Placental epithelial cell (primary cell): Measurements from ENCODE around the genes CMTM7 and DYNC1LI1.

DNA sequence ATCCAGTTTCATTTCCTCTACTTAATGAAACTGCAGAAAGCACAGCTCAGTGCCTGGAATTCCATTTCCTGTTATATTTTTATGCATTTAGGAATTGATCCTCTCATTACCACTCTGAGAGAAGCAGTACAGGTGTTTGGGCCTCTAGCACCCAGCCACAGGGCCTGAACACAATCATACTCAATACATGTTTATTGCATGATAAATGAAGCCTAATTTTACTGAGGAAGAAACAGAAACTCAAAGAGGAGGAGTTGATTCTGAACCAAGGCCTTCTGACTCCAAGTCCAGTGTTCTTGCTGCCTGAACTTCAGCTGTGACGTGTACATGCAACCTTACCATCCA, 4.5 kb downstream of the ZNF860 start:
- CAGE, long polyA plus RNA = no peak

GRCh38 chr3:32010010-32010462, 28.5 kb downstream of the ZNF860 start:
- CAGE, long polyA plus RNA = no peak

GRCh38 chr3:32391234-32391961, at the start of gene CMTM7:
Gene CMTM7 (plus strand): TSS chr3:32391853.
- CAGE, long polyA plus RNA = no peak

DNA sequence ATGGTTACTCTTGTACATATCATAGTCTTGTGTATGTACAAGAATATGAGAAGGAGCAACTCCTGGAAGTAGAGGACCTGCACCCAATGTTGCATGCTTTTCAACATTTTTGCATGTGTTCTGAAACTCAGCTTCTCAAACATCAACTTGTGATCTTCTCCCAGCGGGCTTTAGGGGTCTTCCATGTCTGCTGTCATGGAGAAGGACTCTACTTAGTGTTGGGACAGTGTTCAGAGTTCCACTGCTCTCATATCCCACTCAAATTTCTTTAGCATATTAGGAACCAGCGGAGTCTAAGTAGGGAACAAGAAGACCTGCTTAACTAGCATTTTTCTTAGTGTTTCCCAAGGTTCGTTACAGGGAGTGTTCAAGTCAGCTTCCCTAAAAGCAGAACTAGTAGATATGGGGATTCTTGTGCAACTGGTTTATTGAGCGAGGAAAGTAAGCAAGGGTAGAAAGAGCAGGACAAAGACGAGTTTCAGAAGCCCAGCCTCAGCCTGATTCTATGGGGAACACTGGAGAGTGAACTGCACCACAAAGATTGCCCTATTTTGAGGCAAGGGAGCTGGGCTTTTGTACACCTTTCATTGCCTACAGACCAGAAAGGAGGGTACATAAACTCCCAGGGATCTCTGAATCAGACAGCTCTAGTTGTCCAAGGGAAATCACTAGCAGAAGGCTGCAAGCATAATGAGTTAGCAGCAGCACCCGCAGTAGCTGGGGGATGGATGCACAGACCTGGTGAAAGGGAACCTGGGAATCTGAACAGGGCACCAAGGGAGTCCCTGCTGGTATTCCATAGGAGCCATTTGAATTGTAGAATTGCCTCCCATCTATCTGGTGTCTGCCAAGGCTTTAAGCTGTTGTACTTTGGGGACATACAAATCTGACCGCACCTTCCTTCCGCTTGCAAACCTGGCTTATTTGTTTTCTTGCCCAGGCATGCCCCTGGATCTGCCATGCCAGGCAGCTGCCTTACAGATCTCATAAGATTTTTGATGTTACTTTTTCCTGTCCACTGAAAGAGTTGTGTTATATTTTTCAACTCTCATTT, 15.0 kb downstream of the CMTM7 start:
- CAGE, long polyA plus RNA = no peak

- CAGE, long polyA plus RNA = no peak
Measured at GRCh38 chr3:32424782-32425237, 33.2 kb downstream of the CMTM7 start.

DNA sequence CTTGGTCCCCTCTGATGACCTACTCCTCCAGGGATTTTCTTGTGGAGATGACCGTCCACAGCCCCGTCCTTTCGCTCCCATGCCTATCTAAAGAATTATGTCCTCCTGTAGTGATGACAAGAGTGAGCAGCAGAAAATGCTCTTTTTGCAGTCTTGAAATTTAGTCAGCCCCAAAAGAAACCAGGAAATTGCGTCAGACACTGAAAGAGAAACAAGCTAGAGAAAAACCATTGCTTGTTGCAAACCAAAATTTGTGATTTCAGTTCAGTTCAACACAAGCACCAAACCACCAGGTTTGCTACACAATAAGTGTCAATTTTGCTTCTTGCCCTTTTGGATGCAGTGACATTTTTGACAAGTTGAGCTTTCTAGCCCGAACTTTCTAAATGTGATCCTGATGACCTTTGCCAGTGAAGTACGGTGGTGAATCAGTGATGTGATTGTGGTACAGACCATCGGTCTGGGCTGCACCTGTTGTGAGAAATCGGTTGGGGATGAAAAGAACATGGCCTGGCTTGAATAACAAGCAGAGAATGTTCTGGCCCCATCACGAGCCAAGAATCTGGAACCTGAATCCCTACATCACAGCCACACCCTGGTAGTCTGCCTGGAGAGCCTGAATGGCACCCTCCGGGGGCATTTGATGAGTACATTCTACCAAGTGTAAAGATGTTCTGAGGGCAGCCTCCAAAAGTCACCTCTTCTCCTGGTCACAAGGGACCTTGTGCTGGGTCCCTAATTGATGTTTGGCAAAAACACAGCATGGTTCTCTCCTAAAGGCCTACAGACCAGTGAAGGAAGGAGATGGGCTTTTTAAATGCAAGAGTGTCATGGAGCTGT, 41.5 kb downstream of the CMTM7 start:
- CAGE, long polyA plus RNA = no peak

DNA sequence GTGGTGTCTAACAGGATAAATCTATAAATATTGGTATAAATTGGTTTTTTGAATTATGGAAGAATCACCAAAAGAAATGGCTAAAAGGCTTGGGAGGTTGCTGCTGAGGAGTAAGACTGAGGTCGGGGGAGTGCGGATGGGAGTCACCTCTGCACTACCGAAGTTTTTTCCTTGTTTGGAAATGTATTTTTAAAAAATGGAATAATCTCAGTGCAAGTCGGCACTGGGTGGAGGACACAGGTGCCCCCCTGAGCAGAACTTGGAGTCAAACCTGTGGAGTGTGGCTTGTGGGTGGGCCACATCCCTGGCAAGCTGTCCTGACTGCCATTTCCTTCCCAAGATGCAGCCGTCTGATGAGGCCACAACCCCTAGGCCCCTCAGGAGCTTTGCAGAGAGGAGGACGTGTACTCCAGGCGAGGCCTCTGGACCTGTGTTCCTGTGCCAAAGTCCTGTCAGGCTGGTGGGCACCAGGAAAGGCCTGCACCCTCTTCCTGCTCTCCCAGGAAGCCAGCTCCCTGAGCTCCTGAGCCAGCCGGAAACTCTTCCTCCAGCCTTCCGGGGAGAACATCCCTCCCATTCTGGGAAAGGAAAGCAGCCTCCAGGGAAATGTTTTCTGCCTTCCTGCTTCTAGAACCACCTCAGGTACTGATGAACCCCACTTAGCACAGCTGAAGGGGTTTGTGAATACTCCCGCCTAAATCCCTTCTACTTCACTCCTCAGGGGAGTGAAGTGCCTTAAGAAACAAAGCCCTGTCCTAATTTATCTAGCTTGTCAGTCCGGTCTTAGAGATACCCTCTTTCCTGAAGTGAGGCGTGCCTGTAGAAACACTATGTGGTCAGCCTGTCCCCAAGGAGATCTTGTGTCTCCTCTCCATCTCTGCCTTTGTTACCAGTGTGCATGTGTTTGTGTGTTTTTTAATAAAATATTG, 48.5 kb downstream of the CMTM6 start:
- CAGE, long polyA plus RNA = no peak

DNA sequence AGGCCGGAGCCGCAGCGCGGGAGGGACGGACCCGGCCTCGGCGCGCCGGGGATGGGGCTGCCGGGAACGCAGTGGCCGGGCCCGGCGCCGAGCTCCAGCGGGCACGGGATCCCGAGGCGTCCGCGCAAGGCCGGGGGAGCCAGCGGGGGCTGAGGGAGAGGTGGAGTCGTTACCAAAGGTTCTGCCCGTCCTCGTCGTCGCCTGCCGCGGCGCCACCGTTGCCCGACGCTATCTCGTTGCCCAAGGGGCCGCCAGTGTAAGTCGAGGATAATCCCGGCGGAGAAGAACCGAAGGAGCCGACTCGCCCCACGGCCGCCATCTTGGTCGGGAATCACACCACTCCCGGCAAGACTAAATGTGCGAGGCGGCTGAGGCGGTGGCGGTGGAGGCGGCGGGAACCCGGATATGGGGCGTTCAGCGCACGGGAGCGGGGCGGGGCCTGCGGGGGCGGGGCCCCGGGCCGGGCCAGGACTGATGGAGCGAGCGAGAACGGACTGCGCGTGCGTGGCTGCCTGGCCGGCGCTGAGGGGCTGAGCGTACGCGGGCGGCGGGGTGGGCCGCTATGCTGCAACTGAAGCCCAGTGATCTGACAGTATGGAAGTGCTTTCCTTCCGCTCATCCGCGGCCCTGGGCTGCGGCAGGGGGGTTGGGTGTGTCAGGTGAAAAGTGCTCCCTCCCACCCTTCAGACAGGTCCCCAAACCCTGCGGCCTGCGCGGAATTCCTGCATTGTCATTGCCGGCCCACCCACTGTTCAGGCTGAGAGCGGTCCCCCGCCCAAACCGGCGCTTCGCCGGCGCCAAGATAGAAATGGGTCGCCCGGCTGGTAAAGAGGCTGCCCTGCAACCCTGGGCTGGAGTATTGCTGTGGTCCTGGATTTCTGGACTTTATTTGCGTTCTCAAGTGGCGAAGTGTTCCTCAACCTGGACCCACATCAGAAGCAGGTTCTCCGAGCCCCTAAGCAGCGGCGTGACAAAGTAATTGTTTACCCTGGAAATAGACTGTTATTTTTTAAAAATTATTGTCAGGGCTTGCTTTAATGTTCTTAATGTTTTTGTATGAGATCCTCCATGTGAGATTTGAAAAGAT, at the start of gene DYNC1LI1:
Gene DYNC1LI1 (minus strand): TSS at position 407 of the 1,087 bp plus-strand sequence.
- CAGE, long polyA plus RNA = no peak

DNA sequence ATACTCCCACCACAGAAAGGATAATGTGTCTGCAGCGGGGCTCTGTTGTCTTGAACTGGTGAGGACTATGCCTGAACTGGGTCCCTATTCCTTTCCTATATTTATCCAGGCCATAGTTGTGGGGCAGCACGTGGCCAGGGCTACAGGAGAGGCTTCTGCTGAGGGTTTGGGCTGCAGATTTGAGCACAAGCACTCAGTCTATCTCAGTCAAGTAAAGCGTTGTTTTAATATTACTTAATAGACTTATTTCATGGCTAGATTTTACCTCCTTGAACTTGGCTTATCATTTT, 50.9 kb downstream of the TRIM71 start:
- CAGE, long polyA plus RNA = no peak

DNA sequence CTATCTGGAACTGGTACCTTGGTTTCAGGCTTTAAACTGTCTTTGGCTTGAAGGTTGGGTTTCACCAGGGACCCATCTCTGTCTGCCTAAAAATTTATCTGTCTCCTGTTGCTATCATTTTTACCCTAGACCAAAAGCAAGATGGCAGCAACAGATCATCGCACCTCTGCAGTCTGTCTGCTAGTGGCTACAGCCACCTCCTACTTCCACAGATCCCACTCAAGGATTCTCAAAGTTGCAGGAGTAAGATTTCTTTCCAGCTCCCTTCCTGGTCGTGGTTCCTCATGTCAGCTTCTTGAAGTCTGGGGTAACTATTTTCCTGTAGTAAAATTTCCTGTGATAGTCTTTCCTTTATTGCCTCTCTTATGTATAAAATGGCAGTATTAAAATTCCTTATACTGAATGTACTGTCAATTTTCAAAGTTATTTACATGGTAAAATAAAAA, 33.4 kb upstream of the CCR4 start:
- CAGE, long polyA plus RNA = no peak

GRCh38 chr3:33000993-33001591, 49.6 kb downstream of the CCR4 start:
- CAGE, long polyA plus RNA = no peak

DNA sequence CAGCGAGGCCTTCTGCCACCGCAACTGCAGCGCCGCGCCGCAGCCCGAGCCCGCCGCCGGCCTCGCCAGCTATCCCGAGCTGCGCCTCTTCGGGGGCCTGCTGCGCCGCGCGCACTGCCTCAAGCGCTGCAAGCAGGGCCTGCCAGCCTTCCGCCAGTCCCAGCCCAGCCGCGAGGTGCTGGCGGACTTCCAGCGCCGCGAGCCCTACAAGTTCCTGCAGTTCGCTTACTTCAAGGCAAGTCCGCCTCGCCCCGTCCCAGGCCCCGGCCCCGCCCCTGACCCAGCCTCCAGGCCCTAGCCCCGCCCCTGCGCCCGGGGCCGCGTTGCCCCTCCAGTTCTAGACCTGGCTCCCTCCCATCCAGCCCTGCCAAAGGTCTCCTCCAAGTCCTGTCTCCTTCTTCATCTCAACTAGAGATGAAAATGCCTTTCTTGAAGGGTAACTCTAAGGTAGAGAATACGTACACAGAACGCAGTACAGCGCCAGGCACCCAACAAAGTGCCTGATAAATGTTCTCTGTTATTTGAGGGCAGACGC, 567 bp downstream of the CRTAP start:
- CAGE, long polyA plus RNA = no peak

DNA sequence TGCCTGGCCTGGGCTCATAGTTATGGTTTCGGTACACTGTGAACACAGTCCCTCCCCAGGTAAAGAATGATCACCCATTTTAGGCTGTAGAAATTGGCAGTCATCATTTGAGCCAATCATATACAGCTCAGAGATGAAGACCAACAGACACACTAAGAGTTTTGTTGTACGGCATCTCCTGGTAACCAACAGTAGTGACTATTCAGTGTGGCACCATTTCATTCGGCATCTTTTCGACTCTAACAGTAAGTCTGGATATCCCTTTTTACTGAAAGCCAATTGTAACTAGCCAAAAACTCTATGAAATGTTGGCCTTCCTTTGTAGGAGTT, 33.5 kb downstream of the UBP1 start:
- CAGE, long polyA plus RNA = no peak

- CAGE, long polyA plus RNA = no peak
Measured at GRCh38 chr3:33409035-33410043, 30.9 kb downstream of the UBP1 start.

DNA sequence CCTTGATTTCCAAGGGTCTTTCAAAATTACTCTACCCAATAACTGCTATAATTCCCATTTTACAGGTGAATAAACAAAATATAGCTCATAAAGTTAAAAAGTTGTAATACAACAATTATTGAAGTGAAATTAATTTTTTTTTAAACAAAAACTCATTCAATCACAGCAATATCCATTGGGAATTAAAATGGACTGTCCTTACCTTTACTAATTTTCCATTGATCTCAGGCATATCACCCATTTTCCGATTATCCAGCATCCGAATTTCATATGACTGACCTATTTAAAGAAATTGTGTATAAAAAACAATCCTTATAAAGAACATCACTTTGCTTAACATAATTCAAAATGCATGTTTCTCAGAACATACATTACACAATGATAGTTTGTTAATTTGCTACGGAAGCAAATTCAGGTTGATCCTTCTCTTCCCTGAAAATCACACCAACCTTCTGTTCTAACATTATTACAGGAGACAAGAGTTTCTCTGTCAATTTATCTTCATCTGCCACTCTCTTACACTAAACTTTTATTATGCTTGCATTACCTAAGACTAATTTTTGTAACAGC, 23.6 kb downstream of the UBP1 start:
- CAGE, long polyA plus RNA = no peak

DNA sequence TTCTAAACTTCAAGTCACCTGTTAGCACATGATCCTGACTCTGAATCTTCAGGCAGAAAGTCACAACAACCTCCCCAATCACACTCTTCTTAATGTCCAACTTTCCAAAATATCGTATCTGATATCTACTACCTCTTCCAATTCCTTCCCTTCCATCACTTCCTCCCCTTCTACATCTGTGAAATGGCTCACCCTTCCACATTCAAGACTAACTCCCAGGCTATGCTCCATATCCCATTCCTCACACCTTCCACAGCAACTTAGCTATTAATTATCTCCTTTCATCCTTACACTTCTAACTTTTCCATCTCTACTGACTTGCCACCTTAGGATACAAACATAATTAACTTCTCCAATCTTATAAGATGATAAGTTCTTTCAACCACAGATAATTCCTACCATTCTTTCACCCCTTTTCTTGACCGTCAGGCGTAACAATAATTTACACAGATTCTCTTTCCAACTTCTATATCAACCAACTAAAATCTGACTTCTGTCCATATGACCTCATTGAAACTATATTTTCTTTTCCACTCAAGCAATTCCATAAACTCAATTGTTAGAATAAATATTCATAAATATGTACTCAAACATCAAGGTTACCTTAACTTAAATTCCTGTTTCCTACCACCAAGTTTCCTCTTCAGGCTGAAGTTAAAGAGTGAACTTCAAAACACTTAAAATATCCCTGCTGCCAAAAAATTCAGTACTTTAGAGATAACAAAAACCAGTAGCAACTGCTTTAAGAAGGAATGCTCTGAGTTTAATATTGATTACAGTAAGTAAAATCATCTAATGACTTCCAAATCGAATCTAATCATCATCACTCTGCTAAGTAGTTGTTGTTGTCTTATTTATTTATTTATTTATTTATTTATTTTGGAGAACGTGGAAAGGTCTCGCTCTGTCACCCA, 119.5 kb downstream of the CLASP2 start:
- CAGE, long polyA plus RNA = no peak

DNA sequence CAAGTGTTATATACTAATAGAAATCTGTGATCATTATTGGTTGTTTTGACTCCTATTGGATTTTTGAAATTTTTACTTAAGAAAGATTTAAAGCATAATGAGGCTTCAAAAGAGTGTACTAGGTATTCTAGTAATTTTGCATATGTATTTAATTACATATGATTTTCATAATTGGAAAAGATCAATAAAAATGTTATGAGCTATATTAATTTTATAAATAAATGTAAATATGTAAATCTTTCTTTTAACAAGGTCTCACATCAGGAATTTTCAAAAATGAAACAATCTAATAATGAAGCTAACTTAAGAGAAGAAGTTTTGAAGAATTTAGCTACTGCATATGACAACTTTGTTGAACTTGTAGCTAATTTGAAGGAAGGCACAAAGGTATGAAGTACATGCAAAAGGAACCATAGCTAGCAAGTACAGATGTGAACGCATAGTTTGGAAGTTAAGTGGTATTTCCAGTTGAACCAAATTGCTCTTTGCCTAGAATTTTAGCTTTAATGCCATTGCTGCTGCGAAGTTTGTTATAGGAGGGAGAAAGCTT, 55.3 kb downstream of the PDCD6IP start:
- CAGE, long polyA plus RNA = no peak

DNA sequence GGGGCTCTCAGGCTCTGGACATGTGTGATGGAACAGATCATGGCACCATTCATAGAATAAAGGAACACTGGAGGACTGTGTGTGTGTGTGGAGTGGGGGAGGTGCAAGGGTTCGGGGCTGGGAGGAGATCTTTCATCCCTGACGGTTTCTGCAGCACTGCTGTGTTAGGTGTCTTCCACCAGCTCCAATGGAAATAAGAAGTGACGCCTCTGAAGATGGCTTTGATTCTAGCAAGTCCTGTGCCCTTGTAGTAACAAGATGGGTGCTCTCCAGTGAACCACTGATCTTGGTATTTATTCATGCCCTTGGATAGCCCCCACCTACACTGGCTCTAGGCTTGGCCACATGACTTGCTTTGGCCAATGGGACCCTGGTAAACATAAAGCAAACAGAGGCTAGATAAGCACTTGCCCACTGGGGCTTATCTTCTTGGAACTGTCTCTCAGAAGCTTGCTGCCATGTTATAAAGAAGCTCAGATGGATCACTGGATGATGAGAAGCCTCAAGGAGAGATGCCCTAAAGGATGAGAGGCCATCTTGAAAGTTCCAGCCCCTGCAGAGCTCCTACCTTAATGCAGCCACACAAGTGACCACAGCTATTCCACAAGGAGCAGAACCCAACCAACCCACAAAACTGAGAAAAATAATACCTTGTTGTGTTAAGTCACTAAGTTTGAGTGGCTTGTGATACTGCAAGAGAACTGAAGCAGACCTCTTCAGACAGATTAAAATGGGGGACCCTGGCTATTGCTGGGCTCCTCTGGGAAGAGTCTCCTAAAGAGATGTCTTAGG, 137.8 kb downstream of the PDCD6IP start:
- CAGE, long polyA plus RNA = no peak

GRCh38 chr3:35664362-35665032, 25.2 kb downstream of the ARPP21 start:
- CAGE, long polyA plus RNA = no peak

DNA sequence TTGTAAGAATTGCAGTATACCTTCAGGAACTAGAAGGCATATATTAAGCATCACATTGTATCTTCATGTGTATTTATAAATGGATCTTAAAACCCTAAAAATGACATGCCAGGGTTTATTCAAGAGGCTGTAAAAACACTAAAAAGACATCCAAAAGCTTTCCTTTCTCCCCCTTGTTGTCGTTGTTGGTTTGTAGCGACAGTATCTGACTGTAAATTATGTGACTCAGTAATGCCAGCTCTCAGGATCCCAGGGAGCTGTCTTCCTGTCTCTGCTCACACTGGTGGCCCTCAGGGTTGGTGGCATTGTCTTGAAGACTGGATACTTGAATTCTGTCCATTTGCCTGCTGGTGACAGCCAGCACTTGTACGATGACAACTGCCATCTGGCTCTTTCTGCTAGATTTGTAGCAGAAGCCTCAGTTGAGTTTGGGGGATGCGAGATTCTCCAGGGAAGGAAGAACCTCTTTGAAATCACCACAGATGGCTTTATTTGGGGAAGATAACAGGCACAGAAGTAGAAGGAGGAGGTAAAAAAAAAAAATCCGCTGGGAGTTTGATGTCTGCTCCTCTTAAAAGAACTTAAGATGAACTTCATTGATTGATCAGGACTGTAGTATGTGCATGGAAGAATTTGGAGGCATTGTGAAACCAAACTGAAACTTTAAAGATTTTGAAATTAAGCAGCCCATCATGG, 120.8 kb downstream of the ARPP21 start:
- CAGE, long polyA plus RNA = no peak